Vermiform appendix (tissue), 1 donor: ENCODE results near the gene INPP5A.

GRCh38 chr10:130109624-130110146, 945 bp downstream of the C10orf143 start:
- PRO-cap = no peak

DNA sequence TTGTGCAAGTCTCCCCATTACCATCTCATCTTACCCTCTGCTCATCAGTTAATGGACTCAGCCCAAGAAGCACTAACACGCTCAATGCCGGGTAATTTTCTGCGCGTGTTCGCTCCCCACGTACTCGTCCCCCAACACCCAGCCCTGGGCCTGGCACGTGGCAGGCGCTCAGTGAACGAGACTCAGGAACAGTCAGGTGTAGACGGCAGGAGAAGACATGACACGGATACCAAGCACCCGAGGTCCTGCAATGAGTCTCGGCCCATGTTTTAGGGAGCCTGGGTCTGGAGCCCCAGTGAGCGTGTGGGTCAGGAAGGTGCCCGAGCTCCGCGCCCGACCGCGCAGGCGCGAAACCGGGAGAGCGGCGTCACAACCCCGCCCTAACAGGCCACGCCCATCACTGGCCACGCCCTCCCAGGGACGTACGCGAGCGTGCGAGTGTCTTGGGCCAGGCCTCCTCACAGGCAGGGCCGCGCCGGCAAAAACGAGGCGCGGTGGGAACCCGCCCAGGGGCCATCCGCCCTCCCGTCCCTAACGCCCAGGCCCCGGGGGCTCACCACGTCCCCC, 400 bp downstream of the C10orf143 start:
- PRO-cap = bidirectional peak, plus-strand start at position 433 of the sequence, minus-strand start at position 331 of the sequence

DNA sequence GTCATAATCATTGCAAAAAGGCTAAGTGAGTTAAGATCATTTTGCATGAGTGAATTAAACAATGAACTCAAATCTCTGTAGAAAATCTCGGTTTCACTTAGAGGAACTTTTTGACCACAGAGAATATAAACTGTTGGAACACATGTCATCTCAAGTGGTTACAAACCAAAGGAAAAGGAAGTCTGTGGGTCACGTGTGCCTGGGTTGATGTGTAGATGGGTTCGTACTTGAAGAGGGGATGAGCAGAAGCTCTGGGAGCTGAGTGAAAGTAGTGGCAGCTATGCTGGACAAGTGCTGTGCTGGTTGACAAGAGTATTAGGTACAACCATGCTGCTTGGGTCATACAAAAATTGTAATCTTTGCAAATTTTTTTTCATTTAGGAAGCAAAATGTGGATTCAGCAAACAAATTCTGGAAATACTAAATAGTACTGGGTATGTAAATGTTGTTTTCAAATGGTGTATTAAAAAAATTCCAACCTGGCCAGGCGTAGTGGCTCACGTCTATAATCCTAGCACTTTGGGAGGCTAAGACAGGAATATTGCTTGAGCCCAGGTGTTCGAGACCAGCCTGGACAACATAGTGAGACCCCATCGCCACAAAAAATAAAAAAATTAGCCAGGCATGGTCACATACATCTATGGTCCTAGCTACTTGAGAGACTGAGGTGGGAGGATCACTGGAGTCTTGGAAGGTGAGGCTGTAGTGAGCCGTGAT, 35.2 kb downstream of the GLRX3 start:
- PRO-cap = no peak

DNA sequence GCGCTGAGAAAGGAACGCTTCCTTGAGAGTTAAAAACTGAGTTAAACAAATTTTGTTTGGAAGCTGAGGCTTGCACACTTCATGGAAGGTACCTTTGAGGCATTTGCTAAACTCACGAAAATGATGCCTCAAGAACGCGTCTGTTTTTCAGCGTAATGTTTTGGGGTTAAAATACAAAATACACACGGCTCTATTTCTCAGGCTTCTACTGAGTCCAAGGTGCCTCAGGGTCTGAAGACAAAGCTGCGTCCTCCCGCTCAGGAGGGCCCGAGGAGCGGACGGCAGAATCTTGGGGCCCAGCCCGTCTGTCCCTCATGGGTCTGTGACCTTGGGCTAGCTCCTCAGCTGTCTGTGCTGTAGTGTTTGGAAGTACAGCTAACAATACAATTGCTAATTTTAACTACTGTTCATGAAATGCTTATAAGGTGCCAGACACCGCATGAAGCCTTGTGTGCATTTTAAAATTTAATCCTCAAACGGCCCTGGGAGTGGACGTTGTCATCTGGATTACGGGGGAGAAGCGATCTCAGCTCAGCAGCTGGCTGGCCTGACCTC, 357.2 kb downstream of the GLRX3 start:
- PRO-cap = unidirectional peak, plus-strand start at position 262 of the sequence

DNA sequence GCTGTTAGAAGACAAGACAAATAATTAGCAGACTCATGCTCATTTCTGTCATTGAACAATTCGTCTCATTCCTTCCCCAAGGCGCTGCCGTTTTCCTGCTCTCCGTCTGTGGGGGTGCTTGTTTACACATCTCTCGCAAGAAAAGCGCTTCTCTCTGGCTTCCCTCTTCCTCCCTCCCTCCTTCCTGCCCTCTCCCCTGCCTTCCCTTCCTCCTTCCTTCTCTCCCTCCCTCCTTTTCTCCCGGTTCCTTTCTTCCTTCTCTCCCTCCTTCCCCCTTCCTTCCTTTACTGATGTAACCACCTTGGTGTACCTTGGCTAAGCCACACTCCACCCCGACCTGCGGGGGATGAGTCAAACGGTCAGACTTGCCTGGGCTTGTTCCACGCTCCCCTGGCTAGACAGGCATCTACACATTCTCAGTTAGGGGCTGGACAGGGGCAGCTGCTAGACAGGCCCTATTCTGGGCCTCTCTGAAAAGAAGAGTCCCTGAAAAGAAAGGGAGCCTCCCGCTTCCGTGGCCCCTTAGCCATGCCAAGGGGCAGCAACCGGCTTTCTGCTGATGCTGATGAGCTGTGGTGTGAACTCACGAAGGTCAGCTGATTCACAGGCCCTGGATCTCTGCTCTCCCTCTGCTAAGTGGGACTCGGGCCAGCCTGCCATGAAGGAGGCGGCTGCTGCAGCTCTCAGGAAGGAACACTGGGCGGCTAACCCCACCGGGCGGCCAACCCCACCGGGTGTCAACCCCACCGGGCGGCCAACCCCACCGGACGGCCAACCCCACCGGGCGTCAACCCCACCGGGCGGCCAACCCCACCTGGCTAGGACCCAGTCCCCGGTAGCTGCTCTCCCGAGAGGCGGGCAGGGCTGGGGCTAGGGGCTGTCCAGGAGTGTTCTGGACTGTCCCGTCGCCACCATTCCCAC, 216.8 kb downstream of the TCERG1L start:
- PRO-cap = no peak

GRCh38 chr10:131760233-131760566, 140.6 kb upstream of the PPP2R2D start:
- PRO-cap = unidirectional peak, minus-strand start at chr10:131760503

DNA sequence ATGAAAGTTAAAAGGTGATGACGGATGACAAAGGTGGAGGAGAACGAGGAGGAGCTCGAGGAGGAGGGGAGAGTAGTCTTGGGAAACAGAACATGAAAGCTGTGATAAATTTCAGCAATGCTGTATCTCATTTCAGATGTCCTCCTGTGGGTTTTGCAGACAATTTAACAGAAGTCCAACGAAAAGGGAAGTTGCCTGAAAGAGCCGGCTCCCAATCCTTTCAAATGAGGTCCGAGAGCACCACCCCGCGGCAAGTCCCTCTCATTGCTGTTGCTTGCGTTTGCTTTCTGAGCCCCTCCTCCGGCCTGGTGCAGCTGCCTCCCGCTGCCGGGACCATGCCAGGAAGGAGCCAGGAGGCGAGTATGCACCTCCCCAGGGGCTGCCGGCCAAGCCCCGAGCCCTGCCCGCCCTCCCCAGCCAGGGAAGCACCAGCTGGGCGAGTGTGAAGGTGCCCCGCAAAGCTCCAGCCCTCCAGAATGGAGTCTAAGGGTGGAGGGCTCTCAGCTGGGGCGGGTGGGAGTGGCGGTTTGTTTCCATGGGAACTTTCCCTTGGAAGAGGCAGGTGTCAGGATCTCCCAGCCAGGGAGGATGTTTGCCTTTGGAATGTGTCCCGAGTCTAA, 25.9 kb upstream of the PPP2R2D start:
- PRO-cap = no peak

- PRO-cap = no peak
Observed at GRCh38 chr10:131955304-131956073, 26.2 kb downstream of the BNIP3 start.

DNA sequence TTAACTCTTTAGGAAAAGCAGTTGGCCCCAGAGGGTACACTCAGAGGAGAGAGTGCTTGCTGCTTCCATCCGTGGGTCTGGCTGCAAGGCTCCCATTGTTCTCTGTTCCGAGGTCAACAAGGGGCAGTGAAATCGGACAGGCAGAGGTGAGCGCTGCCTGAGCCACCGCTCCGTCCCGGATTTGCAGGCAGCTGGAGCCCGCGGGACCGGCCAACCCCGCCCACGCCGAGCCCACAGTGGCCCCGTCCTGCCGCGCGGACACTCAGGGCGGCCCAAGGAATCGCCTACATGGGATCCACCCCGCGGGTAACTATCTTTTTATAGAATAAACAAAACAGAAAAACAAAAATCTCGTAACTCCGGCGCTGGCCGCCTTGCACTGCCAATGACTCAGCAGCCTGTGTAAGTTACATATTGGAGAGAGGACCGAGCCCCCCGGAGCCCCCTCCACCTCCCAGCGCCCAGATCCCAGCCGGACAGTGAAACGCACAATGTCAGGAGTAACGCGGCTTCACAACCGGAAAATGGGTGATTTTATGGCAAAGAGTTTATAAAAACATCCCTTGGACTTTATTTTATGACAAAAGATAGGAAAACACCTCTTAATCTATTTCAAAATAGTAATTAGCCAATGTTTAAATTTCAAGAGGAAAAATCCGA, 1.8 kb downstream of the BNIP3 start:
- PRO-cap = no peak

GRCh38 chr10:132175797-132176858, 10.6 kb upstream of the DPYSL4 start:
- PRO-cap = no peak

DNA sequence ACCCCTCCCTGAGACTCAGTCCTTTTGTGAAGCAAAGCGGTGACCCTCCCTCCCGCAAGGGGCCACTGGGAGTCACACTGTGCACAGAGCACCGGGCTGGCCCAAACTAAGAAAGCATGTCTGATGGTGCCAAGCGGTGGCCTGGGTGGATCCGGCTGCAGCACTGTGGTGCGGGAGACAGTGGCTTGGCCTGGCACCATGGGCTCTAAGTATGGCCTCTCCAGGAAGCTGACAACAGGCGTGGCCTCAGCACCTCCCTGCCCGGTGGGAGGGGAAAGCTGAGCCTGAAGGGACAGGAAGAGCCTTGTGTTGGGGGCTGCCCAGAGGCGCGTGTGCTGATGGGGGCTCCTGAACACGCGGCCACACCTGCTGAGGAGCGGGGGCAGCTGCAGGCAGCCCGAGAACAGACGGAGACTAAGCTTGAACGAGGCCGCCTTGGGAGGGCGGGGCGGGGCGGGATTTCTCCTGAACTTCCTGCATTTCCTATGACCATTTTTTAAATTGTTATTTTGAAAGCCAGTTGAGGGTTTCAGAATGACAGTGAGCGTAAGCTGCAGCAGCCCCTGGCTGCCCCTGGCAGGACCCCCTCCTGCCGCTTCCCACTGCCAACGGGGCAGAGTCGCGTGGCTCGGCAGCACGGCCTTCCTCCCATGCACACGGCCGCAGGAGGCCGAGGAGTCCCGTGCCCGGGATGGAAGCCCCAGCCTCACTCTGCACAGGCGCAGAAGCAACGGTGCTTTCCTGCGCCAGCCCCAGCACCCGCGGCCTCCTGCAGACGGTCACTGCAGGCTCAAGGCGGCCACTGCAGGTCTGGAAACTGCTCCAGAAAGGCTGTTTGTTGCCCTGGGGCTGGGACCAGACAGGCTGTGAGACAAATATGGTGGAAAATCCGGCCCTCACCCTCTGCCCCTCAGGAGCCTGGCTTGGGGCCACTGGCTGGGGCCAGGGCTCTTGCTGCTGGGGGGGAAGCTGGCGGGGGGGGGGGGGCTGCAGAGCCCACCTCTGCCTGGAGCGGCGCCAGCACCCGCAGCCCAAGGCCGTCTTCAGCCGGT, 43.3 kb downstream of the DPYSL4 start:
- PRO-cap = unidirectional peak, plus-strand start at position 323 of the sequence

DNA sequence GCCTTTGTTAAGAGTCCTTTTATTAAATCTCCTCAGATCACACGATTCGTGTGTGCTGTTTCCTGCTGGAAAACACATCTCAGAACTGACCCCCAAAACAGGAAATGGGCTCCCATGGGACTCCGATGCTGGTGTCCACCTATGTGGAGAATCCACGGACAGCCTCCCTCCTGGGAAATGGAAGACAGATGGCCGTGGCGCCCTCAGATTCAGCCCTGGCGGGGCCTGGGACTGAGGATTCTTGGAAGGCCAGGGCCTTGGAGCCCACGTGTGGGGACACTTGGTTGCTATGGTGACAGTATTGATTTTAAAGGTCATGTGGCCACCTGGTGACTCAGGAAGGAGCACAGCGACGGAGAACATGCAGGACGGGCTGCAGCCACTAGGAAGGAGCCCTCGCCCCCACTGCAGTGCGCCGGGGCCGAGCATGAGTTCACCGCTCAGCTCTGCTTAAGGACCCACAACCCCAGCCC, 3.5 kb upstream of the STK32C start:
- PRO-cap = no peak

- PRO-cap = bidirectional peak, plus-strand start at chr10:132332625, minus-strand start at chr10:132332542
Observed at GRCh38 chr10:132332401-132333069, 542 bp downstream of the LRRC27 start.

- PRO-cap = bidirectional peak, plus-strand start at chr10:132337118, minus-strand start at chr10:132337087
Observed at GRCh38 chr10:132336719-132337737, 5.0 kb downstream of the LRRC27 start.

GRCh38 chr10:132421479-132422199, 24.6 kb downstream of the PWWP2B start:
- PRO-cap = bidirectional peak, plus-strand start at chr10:132421695, minus-strand start at chr10:132421604

GRCh38 chr10:132455312-132455840, 58.4 kb downstream of the PWWP2B start:
- PRO-cap = no peak

GRCh38 chr10:132536053-132536693, 1.4 kb upstream of the INPP5A start:
- PRO-cap = no peak

GRCh38 chr10:132537674-132537972, at the start of gene INPP5A:
Gene INPP5A, plus strand, starts transcription at chr10:132537787.
- PRO-cap = bidirectional peak, plus-strand start at chr10:132537802, minus-strand start at chr10:132537472

- PRO-cap = no peak
Observed at GRCh38 chr10:132539969-132541092, 2.7 kb downstream of the INPP5A start.

- PRO-cap = bidirectional peak, plus-strand start at chr10:132572204, minus-strand start at chr10:132572047
Observed at GRCh38 chr10:132571555-132572333, 34.2 kb downstream of the INPP5A start.